Suprapubic skin (tissue), 4 donors: ENCODE measurements around the genes CHST9 and SLC25A52.

GRCh38 chr18:24421879-24422250 is 4.6 kb upstream of the IMPACT start:
- PRO-cap: no peak
- RAMPAGE, long total RNA, 4 experiments: no peak in any of the 4 experiments

GRCh38 chr18:25349906-25350495 is 2.0 kb downstream of the ZNF521 start:
- PRO-cap: bidirectional peak, plus-strand start at chr18:25350005, minus-strand start at chr18:25350004
- RAMPAGE, long total RNA, 4 experiments: no peak in any of the 4 experiments

- PRO-cap: unidirectional peak, minus-strand start at chr18:27185329
- RAMPAGE, long total RNA, 4 experiments: start-site peak on the minus strand in 2 of 4 experiments, at chr18:27185306-27185334 at its widest, 5 to 16 reads per replicate
Measured at GRCh38 chr18:27185073-27185916, at the start of gene CHST9. TSS of gene CHST9 (minus strand) at chr18:27185308.

DNA sequence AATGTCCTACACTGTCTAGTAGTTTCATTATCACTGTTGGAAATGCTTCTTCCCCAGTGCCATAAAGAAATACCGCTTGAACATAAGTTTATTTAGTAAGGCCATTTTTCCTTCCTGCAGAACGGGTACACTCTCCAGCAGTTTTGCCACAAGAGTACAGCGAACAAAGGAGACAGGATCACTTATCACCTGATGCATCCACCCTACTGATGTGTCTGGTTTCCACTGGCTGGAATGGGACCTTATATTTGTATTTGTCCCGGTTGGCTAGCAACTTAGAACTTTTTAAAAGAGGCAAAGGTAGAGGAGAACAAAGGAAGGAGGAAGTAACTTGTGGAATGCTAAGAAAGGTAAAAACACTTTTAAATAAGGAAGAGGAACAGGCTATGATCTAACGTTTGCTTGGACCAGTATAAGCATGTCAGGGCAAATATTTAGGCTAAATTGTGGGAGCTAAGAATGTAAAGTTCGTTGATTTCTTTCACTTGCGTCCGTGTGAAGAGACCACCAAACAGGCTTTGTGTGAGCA is 46.2 kb upstream of the CHST9 start:
- PRO-cap: no peak
- RAMPAGE, long total RNA, 4 experiments: no peak in any of the 4 experiments

DNA sequence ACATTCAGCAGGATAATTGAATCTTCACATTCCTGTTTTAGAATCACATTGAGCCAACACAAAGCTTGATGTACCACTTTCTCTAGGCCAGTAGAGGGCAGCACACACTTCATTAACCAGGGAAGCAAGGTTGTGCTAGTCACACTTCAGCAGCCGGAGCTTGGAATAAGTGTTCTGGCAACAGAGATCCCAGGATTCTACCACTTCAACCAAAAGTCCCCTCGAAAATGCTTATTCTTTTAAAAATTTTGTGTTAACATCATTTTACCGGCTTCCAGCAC is 420.2 kb upstream of the CHST9 start:
- PRO-cap: no peak
- RAMPAGE, long total RNA, 4 experiments: no peak in any of the 4 experiments

- PRO-cap: no peak
- RAMPAGE, long total RNA, 4 experiments: no peak in any of the 4 experiments
Measured at GRCh38 chr18:27989991-27990429, 186.9 kb downstream of the CDH2 start.

DNA sequence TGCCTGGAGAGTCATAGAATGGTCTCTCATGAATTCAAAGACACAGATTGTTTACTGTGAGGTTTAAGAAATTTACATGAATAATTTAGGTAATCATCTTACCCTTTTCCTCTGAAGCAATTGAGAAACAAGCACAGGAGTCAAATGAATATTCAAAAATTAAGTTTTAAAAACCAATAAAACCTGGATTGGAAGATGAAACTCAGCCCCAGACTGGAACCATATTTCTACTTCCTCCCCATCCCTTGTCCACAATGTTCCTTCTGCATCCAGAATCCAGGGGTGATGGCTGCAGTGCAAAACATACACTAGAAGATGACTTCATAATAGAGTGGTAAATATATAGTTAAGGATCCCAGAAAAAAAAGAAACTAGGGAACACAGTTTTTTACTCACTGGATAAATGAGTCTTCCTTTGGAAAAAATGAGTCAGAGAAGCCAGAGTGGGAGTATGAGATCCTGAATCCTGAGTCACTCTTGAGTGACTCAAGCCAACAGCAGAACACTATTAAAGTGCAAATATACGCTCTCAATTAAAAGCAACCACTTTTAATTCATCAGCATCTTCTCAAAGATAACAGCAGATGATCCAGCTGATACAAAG is 987.0 kb upstream of the CDH2 start:
- PRO-cap: no peak
- RAMPAGE, long total RNA, 4 experiments: no peak in any of the 4 experiments

- PRO-cap: no peak
- RAMPAGE, long total RNA, 4 experiments: no peak in any of the 4 experiments
Measured at GRCh38 chr18:30175754-30176247, 866.7 kb downstream of the DSC3 start.

DNA sequence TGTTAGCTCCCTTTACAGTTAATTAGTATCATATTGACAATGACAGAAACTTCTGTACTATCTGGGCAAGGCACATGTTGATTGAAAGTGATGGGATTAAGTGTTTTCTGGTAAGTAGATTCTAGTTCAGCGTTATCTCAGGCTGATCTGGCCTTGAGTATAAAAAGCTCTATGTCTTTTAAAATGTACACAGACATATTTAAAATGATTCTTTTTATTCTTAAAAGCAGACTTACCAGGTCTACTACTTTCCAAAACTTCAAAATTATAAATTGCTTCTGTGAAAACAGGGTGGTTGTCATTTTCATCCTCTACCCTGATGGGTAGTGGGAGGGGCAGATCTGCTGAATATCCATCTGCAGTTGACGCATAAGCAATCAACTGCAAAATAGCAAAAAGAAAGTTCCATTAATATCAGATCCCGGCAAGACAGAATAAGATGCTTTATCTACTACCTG is 18.4 kb downstream of the DSC3 start:
- PRO-cap: no peak
- RAMPAGE, long total RNA, 4 experiments: start-site peak on the minus strand in 3 of 4 experiments, centred at positions 315 to 320 of the sequence, 269 to 1,103 reads per replicate

DNA sequence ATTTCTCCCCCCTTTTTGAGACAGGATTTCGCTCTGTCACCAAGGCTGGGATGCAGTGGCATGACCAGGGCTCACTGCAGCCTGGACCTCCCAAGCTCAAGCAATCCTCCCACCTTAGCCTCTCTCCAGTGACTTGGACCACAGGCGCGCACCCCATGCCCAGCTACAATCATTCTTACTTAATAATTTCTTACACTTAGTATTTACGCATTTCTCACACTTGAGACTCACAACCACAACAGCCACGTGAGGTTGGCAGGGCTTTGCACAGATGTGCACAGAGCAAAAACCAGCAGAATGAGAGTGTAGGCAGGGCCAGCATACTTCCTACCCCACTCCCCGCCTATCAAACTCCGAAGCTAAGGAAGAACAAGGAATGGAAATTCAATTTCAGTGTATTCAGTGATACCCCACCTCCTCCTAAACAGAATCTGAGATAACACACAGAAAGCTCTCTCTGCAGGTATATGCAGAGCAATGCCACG is 2.3 kb downstream of the DSC2 start:
- PRO-cap: no peak
- RAMPAGE, long total RNA, 4 experiments: no peak in any of the 4 experiments

GRCh38 chr18:31204951-31205226 is 42.2 kb upstream of the DSC1 start:
- PRO-cap: no peak
- RAMPAGE, long total RNA, 4 experiments: no peak in any of the 4 experiments

GRCh38 chr18:31206013-31206415 is 43.4 kb upstream of the DSC1 start:
- PRO-cap: bidirectional peak, plus-strand start at chr18:31206327, minus-strand start at chr18:31206193
- RAMPAGE, long total RNA, 4 experiments: no peak in any of the 4 experiments

DNA sequence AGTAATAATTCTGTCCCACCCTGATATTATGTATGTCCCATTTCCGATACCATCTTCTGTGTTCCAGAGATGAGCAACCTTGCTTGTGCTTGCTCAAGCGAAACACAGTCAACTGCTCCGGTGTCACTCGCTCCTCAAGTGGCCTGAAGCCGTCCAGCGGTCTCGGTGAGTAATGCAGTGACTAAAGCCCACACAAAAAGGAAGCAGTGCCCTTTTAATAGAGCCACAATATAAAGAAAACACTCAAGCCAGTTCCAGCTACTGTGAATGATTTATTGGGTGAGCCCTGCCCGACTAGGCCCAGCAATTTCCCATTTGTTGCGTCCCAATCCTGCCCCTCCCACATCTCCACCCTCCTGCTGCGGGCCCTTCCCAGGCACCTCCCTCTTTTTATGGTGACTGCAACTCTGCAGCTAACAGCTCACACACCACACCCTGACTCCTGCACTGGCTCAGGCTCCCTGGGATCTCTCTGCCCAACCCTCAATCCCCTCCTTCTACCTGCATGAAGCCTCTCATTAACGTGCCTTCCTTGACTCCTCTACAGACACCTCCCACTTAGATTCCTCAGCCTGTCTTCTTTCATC is 44.2 kb upstream of the DSC1 start:
- PRO-cap: bidirectional peak, plus-strand start at position 426 of the sequence, minus-strand start at position 114 of the sequence
- RAMPAGE, long total RNA, 4 experiments: start-site peak on the minus strand in 2 of 4 experiments, centred at positions 183 to 257 of the sequence, 13 to 40 reads per replicate

- PRO-cap: no peak
- RAMPAGE, long total RNA, 4 experiments: no peak in any of the 4 experiments
Measured at GRCh38 chr18:31255731-31256281, 62.2 kb upstream of the DSG1 start.

- PRO-cap: no peak
- RAMPAGE, long total RNA, 4 experiments: no peak in any of the 4 experiments
Measured at GRCh38 chr18:31500119-31500851, 2.3 kb downstream of the DSG2 start.

DNA sequence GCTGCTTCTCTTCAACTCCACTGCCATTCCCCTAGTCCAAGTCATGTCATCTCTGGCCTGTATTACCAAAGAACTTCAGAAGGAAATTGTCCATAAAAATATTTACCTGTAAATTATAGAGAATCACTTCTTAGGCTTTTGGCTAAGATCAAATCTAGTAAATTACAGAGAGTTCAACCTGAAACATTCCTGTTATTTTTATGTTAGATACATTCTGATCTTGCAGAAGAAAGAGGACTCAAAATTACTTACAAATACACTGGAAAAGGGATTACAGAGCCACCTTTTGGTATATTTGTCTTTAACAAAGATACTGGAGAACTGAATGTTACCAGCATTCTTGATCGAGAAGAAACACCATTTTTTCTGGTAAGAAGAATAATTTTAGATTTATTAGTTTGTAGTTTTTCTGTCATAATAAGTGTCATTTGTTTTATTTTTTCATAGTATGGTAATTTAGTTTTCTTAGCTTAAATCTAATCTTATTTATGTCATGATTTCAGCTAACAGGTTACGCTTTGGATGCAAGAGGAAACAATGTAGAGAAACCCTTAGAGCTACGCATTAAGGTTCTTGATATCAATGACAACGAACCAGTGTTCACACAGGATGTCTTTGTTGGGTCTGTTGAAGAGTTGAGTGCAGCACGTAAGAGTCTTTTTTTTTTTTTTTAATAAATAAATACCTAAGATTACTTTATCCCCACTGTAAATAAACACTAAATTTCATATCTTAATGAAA is 22.8 kb downstream of the DSG2 start:
- PRO-cap: no peak
- RAMPAGE, long total RNA, 4 experiments: no peak in any of the 4 experiments

- PRO-cap: no peak
- RAMPAGE, long total RNA, 4 experiments: no peak in any of the 4 experiments
Measured at GRCh38 chr18:31760703-31761084, at the start of gene SLC25A52. TSS of gene SLC25A52 (minus strand) at chr18:31760880.

DNA sequence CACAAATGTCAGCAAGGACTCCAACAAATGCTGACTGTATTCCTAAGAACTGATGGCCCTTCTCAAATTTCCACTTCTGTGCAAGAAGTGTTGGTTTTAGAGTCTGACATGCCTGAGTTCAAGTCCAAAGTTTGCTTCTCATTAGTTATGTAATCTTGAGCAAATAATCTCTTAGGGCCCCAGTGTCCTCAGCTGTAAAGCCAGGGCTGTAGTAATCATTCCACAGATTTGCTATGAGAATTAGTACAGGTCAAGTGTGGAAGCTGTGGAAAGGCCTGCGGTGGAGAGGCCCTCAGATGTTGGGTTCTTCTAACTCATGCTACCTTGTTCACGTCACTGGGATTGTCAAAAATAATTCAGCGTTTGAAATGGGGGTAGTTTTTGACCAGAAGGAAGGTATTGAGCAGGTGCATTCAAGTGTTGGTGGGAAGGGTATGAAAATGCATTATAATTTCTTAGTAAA is 23.9 kb downstream of the MEP1B start:
- PRO-cap: no peak
- RAMPAGE, long total RNA, 4 experiments: no peak in any of the 4 experiments

GRCh38 chr18:32264628-32265596 is 75.1 kb downstream of the MEP1B start:
- PRO-cap: no peak
- RAMPAGE, long total RNA, 4 experiments: no peak in any of the 4 experiments

DNA sequence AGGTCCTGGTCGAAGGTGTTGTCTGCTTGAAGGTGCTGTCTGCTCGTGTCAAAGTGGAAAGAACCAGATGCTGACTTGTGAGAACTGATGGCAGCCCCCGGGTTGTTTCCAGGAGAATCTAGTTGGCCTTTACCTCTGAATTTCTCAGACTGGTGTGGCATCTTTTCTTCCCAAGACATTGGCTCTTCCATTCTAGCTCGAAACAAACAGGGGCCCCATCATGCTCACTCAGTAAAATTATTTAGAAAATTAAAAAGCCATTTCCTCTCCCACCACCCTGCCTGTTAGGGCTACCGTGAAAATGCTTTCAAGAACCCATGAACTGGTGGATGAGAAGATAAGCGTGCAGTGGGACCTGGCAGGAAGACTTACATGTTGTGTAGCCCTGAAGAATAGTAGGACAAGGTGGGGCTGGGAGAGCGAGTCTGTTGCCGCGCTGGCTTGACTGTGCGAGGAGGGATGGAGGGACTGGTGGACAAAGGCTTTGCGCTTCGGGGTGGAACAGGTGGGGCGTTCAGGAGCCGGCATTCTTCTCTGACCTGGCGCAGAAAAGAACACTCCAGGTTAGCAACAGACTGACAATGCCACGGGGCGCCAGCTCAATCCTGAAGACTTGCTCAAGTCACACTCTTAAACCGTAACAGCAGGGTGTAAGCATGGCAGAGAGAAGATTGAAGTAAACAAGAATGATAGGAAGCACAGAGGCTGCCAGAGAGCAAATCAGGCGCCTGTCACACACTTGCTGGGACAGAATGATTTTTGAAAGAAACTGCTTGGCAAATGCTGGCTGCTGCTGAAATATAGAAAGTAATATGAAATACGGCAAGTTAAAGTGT is 80.2 kb downstream of the MEP1B start:
- PRO-cap: no peak
- RAMPAGE, long total RNA, 4 experiments: no peak in any of the 4 experiments